ENCODE measurements around the genes MRPS12 and FBL.

- RRBS: no CpG with 5 or more reads among the region's 24 CpGs
Measured at GRCh38 chr19:38729405-38730546, 14.5 kb downstream of the CAPN12 start.

GRCh38 chr19:38930251-38931579 is at the start of gene MRPS12:
Gene MRPS12 (plus strand): TSS chr19:38930944.
- RRBS: 2% methylated on average over 14 of the region's 84 CpGs

DNA sequence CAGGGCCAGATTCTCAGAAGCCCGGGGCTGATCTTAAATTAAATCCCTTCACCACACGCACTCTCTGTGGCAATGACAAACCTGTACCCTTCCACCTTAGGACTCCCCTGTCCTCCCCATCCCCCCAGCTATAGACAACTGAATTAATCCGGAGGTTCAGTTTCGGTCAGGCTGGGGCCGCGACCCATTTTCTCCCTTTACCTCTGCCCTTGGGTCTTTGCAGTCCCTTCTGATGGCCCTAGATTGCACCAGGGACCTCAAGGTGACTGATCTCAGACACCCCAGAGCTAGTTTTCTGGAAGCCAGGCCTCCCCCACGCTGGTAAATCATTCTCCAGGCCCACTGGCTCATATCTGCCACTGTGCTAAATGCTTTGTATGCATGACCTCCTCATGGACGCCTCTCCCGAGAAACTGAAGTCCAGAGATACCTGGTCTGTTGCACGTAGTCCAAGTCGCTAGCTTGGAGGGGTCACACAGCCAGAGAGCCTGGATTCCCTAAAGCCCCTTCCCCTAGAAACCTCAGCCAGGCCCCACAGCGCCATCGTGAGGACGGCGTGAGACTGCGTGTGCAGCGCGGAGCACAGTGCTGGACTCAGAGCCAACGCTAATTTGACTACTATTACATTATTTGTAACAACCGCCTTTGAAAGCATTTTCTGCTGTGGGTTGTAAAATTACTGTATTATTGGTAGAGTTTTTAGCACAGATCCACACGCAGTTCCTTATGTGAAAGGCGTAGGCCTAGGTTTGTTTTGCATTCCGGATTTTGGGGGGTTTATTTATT is 872 bp upstream of the FBXO17 start:
- RRBS: no CpG with 5 or more reads among the region's 23 CpGs

GRCh38 chr19:39030826-39031184 is 1.5 kb downstream of the FBXO27 start:
- RRBS: no CpG with 5 or more reads among the region's 4 CpGs

DNA sequence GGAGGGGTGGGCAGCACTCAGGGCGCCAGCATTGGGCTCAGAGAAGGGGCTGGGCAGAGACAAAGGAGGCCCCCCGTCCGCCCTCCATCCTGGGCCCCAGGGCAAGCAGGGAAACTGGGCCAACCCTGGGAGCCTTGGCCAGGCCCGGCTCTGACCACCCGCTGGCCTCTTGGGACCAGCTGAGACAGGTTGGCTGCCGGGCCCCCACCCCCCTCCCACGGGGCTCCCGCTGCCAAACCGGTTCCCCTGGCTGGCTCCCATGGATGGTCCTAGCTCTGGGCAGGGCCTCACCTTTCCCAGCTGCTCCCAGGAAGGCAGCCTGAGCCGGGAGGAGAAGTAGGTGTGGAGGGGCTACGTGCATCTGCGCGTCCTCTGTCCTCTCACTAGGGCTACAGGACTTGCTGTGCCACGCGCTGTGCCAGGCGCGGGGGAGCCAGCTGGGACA is 29.3 kb upstream of the NCCRP1 start:
- RRBS: 92% methylated on average over 7 of the region's 17 CpGs

- RRBS: no CpG with 5 or more reads among the region's 8 CpGs
Measured at GRCh38 chr19:39347367-39348781, 5.7 kb downstream of the SAMD4B start.

DNA sequence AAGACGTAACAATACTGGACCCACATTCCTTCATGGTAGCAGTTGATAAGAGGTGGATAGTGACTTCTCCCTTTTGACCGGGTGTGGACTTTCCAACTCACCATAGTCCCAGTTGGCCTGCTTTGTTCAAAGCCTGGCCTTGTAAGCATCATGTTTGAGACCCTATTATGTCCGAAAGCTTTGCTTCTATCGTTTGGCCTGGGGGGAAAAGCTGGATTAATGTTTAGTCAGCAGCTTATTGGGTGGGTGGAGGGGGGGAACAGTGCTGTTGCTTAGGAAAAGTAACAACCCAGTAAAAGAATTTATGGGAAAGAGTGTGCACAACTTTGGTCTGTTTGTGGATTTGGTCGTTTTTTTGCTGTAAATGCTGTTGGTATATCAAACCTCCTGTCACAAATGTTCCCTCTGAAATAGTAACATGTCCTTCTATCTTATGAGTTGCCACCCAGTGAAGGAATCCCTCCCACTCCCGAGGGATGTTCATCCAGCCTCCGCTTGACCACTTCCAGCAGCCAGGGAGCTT is 10.4 kb downstream of the SAMD4B start:
- RRBS: no CpG with 5 or more reads among the region's 7 CpGs

GRCh38 chr19:39355263-39356104 is 13.3 kb downstream of the SAMD4B start:
- RRBS: no CpG with 5 or more reads among the region's 8 CpGs

DNA sequence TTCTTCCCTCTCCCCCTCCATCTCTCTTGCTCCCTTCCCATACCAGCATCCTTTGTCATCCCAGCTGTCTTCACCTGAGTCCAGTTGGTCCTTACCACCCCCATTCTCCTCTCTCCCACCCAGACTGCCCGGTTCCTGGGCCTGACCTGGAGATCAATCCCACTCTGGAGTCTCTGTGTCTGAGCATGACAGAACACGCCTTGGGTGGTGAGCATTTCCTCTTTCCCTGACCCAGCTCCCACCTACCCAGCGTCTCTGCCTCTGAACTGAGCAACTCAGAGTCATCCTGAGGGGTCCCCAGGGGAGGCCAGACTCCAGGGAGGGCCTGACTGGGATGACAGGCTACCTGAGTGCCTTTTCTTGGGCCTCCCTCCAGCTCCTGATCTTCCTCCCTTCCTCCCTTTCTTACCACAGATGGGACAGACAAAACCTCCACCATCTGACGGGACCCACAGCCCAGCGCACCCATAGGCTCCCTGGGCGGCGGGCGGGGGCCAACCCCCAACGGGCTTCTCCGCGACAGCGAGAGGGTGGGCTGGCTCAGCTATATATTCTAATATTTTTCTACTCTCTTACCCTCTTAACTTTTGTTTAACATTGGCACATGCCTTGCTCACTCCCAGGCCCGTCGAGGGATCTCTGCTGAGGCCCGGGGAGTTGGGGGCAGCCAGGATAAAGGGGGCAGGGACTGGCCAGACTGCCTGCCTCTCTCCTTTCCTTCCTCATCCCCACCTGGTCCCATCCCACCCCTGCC is 7.6 kb downstream of the PAF1 start:
- RRBS: no CpG with 5 or more reads among the region's 15 CpGs

DNA sequence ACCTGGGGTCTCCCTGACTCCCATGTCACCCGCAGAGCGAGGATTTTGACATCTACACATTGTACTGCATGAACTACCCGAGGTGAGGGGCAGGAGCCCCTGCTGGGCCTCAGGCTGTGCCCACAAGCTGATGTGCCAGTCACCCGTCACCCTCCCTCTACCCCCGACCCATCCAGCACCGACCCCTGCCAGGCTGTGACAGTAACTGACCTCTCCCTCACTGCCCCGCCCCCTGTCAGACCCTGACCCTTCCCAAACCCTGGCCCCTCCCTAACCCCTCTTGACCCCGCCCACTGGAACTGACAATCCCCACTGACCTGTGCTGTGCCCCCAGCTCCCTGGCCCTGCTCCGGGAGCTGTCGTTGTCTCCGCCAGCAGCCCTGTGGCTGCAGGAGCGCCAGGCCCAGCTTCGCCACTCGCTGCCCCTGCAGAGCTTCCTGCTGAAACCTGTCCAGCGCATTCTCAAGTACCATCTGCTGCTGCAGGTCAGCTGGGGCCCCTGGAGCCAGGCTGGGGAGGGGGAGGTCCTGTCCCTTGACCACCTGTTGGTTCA is 4.1 kb downstream of the PLEKHG2 start:
- RRBS: no CpG with 5 or more reads among the region's 15 CpGs

DNA sequence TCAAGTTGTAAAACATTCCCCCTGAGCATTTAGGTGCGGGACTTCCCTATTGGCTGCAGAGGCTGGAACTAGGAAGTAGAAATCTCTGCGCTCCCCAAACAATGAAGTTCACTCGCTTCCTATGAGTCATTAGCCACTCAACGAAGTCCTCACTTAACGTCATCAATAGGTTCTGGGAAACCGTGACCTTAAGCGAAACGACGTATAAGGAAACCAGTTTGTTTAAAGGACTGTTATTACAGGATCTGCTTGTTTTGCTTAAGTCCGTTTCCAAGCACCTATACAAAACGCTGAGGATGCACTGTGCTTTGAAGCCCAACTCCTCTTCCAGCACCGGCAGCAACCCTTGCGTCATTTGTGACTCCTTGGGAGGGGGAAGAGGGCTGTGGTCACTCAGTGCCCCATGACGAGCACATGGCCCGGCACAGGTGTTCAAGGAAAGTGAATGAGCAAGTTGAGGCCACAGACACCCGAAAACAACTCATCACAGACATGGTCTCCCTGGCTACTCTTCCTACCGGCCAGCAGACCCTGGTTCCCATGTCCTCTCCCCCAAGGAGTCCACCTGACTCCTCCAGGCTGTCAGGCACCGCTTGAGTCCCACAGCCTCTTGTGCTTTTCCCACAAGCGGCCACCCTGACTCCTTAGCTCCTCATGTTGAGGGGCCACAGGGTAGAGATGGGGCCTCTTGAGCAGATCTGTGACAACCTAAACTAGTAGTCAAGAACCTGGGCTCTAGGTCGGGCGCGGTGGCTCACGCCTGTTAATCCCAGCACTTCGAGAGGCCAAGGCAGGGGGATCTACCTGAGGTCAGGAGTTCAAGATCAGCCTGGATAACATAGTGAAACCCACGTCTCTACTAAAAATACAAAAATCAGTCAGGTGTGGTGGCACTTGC is 4.8 kb downstream of the RPS16 start:
- RRBS: 88% methylated on average over 4 of the region's 25 CpGs

DNA sequence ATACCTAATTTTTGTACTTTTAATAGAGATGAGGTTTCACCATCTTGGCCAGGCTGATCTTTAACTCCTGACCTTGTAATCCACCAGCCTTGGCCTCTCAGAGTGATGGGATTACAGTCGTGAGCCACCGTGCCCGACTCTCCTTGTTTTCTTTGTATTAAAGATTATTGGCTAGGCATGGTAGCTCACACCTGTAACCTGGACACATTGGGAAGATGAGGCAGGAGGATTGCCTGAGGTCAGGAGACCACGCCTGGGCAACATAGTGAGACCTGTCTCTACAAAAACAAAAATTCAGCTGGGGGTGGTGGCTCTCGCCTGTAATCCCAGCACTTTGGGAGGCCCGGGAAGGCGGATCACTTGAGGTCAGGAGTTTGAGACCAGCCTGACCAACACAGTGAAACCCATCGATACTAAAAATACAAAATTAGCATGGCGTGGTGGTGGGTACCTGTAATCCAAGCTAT is 3.3 kb downstream of the RPS16 start:
- RRBS: no CpG with 5 or more reads among the region's 9 CpGs

GRCh38 chr19:39481405-39482141 is 935 bp downstream of the TIMM50 start:
- RRBS: no CpG with 5 or more reads among the region's 20 CpGs

- RRBS: 3% methylated on average over 10 of the region's 62 CpGs
Measured at GRCh38 chr19:39502630-39503185, 4.0 kb downstream of the DLL3 start.

DNA sequence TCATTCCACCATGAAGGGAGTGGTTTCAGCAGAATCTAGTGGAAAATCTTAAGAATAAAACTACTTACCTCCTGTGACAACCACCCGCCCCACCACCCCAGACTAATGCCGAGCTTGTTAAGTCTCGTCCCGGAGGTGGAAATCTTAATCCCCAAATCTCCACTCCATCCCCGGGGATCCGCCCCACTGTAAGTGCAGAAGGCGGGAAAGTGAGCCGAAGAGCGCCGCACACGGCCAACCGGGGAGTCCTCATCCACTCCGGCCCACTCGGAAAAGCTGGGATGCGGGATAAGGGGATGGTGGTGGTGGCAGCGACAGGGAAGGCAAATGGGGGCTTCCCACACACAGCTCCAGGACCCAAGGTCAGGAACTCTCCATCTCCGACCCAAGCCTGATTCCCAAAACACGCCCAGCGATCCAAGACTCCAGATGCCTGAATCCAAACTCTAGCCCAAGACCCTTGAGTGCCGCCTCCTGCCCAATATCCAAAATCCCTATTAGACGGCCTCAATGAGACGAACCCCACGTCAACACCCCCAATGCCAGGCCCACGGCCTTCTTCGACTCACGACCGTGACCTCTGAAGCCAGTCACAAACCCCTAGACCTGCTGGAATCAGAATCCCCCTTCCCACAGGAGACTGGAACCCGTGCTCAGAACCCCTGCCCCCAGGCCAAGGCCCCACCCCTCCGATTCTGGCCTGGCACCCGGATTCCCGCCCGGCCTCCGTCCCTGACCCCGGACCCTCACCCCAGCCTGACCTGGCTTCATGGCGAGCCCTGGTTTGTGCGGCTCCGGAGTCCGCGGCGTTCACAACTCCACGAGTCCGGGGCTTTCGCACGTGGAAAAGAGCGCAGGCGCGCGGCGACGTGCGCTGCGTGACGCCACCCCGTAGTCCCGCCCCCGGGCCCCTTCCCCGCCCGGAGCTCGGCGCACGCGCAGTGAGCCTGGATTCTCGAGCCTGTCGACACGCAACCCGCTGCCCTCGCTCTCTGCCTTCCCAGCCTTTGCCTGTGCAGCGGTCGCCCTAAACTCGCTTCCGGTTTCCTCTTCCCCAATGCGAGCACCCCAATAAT is at the start of gene FBL:
Gene FBL, minus strand, starts transcription at position 850 of the 1,076 bp plus-strand sequence.
- RRBS: 1% methylated on average over 19 of the region's 72 CpGs

DNA sequence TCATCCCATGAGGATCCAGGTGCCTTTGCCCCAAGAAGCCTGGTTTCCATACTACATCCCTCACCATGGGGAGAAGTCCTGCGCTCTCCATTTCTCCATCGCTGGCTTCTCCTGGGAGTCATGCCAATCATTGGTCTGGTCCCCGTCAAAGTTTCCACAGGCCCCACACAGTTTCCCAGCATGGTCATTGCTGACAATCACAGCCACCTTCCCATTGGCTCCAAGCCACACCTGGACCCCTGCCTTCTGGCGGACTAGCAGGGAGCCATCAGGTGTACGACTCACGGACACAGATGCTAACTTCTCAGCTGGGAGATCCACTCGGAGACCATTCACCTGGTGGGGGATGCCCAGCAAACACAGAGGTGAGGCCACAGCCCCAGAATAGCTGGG is 17.4 kb upstream of the FBL start:
- RRBS: no CpG with 5 or more reads among the region's 7 CpGs

- RRBS: no CpG with 5 or more reads among the region's 8 CpGs
Measured at GRCh38 chr19:39866722-39867015, 20.5 kb upstream of the FBL start.

DNA sequence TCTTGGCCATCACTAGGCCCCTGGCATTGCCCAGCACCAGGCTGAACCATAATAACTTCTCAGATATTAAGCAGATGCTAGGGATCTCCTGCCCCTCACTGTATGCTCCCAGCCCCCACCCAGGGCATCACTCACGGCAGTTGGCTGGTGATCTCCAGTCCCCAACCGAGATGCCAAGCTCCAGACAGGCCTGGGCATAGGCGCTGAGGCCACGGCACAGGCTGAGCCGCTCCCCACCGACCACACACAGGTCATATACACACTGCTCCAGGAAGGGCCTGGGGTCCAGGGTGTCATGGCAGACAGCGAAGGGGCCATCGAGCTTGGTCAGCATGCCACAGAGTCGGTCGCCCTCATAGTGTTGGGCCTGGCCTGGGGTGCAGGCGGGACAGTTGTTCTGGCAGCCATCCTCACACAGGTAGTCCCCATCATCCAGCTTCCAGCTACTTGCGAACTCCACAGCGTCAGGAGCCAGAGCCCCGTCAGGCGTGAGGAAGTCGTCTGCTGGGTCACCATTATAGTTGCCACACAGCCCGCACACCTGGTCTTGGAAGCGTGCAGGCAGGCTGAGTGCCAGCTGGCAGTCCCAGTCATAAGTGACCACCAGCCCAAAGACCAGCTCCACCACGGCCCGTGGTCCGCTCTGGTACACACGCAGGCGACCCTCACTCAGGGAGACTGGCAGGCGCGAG is 52.9 kb upstream of the PSMC4 start:
- RRBS: no CpG with 5 or more reads among the region's 25 CpGs

DNA sequence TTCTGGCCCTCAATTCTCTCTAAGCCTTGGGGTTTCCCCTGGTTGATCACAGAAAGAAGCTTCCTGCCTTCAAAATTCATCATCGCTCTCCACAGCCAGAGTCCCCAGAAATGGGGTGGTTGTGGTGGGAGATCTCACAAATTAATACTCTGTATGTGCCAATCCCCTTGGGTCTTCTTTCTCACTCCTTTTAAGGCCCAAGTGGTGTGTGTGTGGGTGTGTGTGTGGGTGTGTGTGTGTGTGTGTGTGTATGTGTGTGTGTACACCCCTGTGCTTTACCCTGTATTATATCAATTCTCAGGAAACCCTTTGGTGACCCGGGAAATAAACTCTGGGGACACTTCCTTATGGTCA is 33.8 kb upstream of the PSMC4 start:
- RRBS: no CpG with 5 or more reads among the region's 2 CpGs

- RRBS: 42% methylated on average over 9 of the region's 35 CpGs
Measured at GRCh38 chr19:40217935-40218230, 301 bp downstream of the TTC9B start.